ENCODE data around the gene PANK3.

- RRBS, 2 experiments: no CpG with 5 or more reads among the region's 7 CpGs
Measured at GRCh38 chr5:167296124-167296763, 317.4 kb downstream of the TENM2 start.

GRCh38 chr5:167819376-167819739, 472.1 kb upstream of the WWC1 start:
- RRBS, 2 experiments: no CpG with 5 or more reads among the region's 3 CpGs

DNA sequence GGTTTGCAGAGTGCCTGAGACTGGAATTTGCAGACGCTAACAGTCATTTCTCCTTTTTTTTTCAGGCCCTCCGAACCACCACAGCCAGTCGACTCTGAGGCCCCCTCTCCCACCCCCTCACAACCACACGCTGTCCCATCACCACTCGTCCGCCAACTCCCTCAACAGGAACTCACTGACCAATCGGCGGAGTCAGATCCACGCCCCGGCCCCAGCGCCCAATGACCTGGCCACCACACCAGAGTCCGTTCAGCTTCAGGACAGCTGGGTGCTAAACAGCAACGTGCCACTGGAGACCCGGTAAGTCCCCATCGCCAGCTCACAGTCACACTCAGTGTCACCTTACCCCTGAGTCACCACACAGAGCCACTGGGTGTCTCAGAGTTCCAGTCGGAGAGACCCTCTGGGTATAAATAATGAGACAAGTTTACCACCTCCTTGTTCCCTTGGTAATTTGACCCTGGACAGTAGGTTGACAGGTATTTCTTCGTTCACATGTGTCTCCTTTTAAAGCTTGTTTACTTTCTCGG, 338.9 kb upstream of the WWC1 start:
- RRBS, 2 experiments: 62 to 67% methylated on average over 4 of the region's 18 CpGs

GRCh38 chr5:168087606-168088131, 203.8 kb upstream of the WWC1 start:
- RRBS, 2 experiments: no CpG with 5 or more reads among the region's 4 CpGs

- RRBS, 2 experiments: no CpG with 5 or more reads among the region's 7 CpGs
Measured at GRCh38 chr5:168277478-168277959, 13.9 kb upstream of the WWC1 start.

- RRBS, 2 experiments: no CpG with 5 or more reads among the region's 27 CpGs
Measured at GRCh38 chr5:168288093-168289298, 2.9 kb upstream of the WWC1 start.

DNA sequence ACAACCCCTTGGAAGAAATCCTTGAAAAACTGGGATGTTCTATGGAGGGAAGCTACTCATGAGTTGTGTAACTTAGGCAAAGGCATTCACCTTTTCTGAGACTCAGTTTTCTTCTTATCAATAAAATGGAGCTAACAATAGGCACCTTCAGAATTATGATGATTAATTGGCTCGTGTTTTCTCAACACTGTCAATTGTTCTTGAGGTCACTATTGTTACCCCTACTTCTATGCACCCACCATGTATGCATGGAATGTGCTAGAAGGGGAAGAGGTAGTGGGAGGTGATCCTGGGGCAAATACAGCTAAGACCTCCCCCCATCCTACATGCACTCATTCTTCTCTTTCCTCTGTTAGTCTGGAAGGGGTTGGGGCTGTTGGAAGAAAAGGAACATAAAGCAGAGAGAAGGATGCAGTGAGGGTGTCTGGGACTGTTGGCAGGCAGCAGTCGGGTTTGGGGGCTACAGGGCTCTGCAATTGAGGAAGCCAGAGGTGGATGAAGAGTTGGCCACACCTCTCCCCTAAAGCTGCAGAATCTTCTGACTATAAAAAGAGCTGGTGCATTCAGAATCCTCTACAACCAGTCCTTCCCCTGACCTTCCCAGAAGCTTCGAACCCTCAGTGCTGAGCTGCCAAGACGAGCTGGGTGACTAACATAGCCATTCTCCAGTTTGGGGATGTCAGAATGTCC, 39.0 kb downstream of the WWC1 start:
- RRBS, 2 experiments: no CpG with 5 or more reads among the region's 4 CpGs

GRCh38 chr5:168408394-168409004, 77.8 kb upstream of the RARS1 start:
- RRBS, 2 experiments: no CpG with 5 or more reads among the region's 12 CpGs

DNA sequence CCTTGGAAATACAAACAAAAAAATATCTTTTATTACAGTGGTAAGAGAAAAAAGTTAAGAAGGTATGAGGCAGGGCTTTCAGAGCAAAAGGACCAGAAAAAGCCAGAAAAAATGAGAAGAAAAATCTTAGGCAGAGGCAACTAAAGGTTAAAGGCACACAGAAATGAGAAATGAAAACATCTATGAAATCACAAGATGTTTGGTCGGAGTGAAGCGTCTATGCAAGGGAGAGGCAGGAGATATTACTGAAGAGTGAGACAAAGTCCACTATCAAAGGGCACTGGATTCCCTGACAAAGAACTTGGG, 17.0 kb downstream of the PANK3 start:
- RRBS, 2 experiments: no CpG with 5 or more reads among the region's 2 CpGs

DNA sequence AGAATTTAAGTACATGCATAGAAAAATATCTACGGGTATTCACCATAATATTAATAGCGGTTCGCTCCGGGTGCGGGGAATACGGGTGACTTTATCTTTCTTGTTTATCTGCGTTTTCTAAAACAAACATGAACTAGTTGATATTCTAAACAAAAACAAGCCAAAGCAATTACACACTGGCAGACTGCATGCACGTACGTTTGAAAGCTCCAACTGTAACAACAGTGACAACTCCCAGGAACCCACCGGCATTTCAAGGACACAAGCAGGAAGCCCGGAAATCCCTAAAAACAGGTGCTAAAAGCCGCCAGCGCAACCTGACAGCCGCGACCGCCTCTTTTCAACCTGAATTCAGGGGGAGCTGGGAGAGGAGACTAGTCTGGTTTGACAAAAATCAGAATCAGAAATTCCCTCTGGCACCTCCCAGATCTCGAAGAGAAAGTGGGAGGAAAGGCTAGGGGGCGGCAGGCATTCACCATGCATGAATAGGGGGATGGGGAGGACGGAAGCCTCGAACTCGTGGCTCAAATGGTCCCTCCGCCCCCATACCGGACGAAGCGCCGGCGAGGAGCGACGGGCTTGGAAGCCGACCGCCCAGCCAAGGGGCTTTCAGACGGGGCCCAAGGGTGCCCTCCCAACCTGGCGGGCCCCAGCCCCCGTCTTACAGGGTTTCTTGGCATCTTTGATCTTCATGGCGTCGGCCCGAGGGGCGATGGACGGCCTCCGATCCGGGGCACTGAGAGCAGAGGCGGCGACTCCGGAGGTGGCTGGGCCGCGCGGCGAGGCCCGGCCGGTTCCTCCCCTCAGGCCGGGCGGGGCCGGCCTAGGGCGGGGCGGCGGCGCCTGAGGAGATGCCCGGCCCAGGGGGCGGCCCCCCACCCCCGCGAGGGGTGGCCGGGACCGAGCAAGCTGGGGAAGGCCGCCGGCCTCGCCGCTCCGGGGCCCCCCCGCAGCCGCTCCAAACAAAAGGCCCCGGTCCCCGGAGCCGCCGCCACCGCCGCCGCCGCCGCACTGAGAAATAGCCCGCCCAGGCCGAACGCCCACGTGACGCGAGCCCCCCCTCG, at the start of gene PANK3:
Gene PANK3 (minus strand): TSS at position 778 of the 1,064 bp plus-strand sequence.
- RRBS, 2 experiments: 1 to 3% methylated on average over 10 of the region's 86 CpGs

DNA sequence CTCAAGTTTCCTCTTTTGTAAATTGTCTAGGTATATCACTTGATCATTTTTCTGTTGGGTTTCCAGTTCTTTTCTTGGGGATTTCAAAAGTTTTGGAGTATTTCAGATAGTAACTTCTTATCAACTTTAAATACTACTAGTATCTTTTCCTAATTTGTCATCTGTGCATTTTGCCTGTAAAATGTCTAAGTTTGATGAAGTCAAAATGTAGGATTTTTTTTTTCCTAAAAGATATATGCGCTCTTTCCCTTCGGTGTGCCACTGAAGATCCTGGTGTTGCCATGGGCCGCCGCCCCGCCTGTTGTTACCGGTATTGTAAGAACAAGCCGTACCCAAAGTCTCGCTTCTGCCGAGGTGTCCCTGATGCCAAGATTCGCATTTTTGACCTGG, 36.9 kb upstream of the PANK3 start:
- RRBS, 2 experiments: no CpG with 5 or more reads among the region's 10 CpGs

DNA sequence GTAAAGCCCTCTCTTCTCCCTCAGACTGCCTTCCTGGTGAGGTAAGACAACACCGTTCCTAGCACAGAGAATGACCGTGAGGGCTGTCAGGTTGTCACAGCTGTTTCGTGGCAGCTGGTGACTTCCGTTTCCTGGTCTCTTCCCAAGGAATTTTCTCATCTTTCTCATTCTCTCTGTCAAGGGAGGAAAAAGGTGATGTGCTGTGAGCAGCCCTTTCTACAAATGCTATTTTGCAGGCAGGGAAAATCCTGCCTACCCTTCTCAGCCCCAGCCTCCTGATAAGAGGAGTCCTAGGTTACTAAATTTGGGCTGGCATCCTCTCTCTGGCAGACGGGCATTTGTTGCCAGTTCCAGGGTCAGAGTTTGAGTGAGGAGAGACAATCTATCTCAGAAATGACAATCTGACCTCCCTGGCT, 263.5 kb upstream of the PANK3 start:
- RRBS, 2 experiments: no CpG with 5 or more reads among the region's 5 CpGs

GRCh38 chr5:169300373-169300663, 621 bp downstream of the SLIT3 start:
- RRBS, 2 experiments: no CpG with 5 or more reads among the region's 23 CpGs

DNA sequence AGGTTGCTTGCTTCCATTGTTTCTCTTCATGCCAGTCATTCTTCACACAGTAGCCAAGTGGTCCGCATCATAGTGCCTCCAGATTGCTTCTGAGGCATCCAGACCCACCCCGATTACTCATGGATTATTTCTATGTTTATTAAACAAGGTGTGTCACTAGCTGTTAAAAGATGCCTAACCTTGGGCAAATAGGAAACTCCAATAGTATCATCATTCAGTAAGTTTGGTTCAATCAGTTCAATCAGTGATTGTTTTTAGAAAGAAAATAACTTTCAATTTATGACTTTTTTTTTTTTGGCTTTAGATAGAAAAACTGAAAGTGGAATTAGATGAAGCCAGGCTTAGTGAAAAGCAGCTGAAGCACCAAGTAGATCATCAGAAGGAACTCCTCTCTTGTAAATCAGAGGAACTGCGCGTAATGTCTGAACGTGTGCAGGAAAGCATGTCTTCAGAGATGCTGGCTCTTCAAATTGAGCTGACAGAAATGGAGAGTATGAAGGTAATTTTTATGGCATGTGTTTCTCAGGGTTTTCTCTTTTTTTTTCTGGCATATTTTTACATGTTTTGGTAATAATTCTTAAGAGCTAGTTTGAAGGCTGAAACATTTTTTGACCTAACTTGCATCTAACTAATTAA, 9.6 kb downstream of the SPDL1 start:
- RRBS, 2 experiments: no CpG with 5 or more reads among the region's 5 CpGs

DNA sequence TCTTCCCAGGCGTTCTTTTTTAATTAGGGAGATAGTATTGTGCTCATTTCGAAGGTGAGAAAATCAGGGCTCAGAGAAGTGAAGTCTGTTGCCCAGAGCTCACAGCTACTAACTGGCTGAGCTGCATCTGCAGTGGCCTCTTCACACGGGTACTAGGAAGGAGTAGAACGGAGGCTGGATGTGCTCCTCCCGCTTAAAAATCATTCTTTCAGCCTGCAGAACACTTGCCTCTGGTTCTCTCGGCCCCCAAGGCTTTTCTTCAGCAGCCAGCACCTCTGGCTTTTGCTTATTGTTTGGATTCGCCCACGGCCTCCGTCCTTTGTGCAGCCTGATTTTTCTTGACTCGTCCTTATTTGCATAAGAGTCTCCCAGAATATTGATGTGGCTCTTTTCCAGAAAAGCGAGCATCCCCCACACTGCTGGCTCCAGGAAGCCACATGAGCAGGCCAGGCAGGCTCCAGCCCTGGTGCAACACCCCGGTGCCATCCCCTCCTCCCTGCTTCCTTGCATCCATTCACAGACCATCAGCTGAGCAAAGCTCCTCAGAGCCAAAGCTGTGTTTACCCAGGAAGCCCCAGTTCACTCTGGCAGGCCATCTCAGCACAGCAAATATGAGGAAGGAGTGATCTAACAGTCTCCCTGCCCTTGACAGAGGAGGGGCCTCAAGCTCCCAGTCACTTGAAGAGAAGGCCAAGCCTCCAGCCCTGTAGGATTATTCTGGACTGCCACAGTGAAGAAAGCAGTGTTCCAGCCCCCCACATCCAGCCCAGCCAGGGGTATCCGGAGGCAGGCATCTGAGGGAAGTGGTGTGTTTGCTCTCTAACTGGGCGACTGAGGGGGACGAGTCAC, 34.6 kb downstream of the INSYN2B start:
- RRBS, 2 experiments: no CpG with 5 or more reads among the region's 15 CpGs

DNA sequence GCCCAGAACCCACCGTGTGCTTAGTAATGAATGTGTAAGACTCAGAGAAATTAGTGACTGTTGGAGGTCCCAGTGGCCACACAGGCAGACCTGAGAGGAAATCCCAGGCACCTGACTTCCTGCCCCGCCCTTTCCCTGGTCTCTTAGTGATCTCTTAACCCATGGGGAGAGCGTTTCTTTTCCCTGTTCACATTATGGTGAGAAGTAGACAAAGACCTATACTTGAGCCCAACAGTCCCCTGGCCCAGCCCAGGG, 61.4 kb upstream of the FOXI1 start:
- RRBS, 2 experiments: no CpG with 5 or more reads among the region's 3 CpGs

GRCh38 chr5:170254212-170254768, 21.5 kb downstream of the C5orf58 start:
- RRBS, 2 experiments: no CpG with 5 or more reads among the region's 7 CpGs

GRCh38 chr5:170270525-170271287, 26.9 kb downstream of the LCP2 start:
- RRBS, 2 experiments: no CpG with 5 or more reads among the region's 17 CpGs

- RRBS, 2 experiments: no CpG with 5 or more reads among the region's 5 CpGs
Measured at GRCh38 chr5:170387778-170388407, 1.3 kb downstream of the KCNMB1 start.

GRCh38 chr5:170752132-170753195, 31.1 kb upstream of the GABRP start:
- RRBS, 2 experiments: no CpG with 5 or more reads among the region's 11 CpGs

Data from bronchial epithelial cell (primary cell).